ENCODE measurements around a stretch of chr11.

- RRBS, 2 experiments, result no CpG with 5 or more reads among the region's 12 CpGs
Measured at GRCh38 chr11:125404033-125404732, 91.9 kb downstream of the FEZ1 start.

- RRBS, 2 experiments, result no CpG with 5 or more reads among the region's 5 CpGs
Measured at GRCh38 chr11:125514271-125514884, 18.3 kb upstream of the FEZ1 start.

DNA sequence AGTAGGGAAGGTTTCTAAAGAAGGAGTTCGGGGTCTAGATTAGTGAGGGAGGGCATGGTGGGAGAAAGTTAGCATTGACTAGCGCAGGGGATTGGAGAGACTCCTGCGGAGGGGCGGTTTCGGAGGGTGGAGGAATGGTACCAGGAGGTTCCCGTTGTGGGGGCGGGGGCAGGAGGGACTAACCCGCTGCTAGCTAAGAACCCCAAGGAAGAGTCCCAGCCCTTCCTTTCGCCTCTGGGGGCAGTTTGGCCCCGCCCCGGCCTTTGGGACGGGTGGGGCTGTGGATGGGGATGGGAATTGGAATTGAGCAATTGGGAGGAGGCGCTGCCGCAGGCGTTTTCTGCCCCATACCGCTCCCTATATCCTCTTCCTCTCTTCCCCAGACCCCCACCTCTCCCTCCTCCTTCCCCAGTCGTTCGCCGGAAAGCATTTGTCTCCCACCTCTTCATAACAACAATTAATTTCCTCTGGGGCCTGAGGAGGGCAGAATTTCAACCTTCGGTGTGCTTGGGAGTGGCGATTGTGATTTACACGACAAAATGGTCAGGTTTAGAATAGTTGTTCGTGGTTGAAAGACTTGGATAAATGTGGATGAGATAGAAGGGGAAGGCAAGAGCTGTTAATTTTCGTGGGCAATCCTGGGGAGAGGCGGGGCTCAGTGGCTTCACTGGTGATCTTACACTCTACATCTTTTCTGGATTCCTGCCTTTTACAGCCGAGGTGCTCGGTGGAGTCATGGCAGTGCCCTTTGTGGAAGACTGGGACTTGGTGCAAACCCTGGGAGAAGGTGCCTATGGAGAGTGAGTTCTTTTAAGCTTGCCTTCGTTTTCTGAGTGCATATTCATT lies 1.3 kb downstream of the CHEK1 start:
- RRBS, 2 experiments, result no CpG with 5 or more reads among the region's 28 CpGs

- RRBS, 2 experiments, result no CpG with 5 or more reads among the region's 2 CpGs
Measured at GRCh38 chr11:125684304-125684908, 3.8 kb upstream of the ACRV1 start.

GRCh38 chr11:125703955-125704527 lies 23.4 kb upstream of the ACRV1 start:
- RRBS, 2 experiments, result no CpG with 5 or more reads among the region's 15 CpGs

- RRBS, 2 experiments, result no CpG with 5 or more reads among the region's 12 CpGs
Measured at GRCh38 chr11:125895013-125895715, 7.7 kb downstream of the HYLS1 start.

GRCh38 chr11:125938717-125939389 lies 7.0 kb upstream of the VSIG10L2 start:
- RRBS, 2 experiments, result no CpG with 5 or more reads among the region's 6 CpGs

GRCh38 chr11:126102134-126103002 lies 39.7 kb upstream of the CDON start:
- RRBS, 2 experiments, result no CpG with 5 or more reads among the region's 9 CpGs

DNA sequence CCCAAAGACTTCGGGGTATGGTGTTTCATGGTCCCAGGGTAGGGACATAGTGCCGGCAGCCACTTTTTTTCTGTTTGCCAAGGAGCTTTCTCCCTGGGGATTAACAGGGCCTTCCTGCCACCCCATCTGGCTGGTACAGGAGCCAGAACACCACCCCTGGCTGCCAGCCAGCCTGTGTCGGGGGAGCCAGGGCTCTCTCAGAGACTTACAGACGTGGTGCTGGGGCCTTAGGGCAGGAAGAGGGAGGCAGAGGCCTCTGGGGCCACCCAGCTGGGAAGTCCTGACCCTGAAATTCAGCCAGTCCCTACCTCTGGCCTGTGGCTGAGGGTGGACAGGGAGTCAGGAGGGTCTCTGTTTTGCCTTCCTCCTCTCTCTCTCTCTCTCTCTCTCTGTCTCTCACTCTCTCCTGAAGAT lies 52.5 kb upstream of the CDON start:
- RRBS, 2 experiments, result no CpG with 5 or more reads among the region's 4 CpGs

GRCh38 chr11:126157925-126158537 lies 53.4 kb downstream of the RPUSD4 start:
- RRBS, 2 experiments, result no CpG with 5 or more reads among the region's 6 CpGs

- RRBS, 2 experiments, result no CpG with 5 or more reads among the region's 4 CpGs
Measured at GRCh38 chr11:126264090-126264289, 4.7 kb downstream of the SRPRA start.

- RRBS, 2 experiments, result no CpG with 5 or more reads among the region's 14 CpGs
Measured at GRCh38 chr11:126277204-126277803, 5.6 kb upstream of the TIRAP start.

DNA sequence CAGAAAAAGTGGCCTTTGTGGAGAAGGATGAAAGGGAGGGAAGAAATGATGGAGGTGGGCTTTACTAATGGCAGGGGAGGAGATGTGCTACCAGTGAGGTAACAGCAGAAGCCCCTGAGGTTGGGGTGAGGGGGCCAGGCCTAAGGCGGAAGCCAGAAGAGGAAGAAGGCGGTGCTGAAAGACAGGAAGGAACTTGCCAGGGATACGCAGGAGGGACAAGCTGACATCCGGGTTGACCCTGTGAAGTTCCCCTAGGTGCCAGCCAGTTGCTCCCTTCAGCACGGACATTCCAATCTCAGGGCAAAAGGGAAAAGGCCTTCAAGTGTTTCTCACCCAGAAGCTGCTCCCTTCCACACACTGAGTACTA lies 2.3 kb upstream of the TIRAP start:
- RRBS, 2 experiments, result no CpG with 5 or more reads among the region's 5 CpGs

- RRBS, 2 experiments, result no CpG with 5 or more reads among the region's 12 CpGs
Measured at GRCh38 chr11:126329498-126330072, 25.7 kb downstream of the DCPS start.

DNA sequence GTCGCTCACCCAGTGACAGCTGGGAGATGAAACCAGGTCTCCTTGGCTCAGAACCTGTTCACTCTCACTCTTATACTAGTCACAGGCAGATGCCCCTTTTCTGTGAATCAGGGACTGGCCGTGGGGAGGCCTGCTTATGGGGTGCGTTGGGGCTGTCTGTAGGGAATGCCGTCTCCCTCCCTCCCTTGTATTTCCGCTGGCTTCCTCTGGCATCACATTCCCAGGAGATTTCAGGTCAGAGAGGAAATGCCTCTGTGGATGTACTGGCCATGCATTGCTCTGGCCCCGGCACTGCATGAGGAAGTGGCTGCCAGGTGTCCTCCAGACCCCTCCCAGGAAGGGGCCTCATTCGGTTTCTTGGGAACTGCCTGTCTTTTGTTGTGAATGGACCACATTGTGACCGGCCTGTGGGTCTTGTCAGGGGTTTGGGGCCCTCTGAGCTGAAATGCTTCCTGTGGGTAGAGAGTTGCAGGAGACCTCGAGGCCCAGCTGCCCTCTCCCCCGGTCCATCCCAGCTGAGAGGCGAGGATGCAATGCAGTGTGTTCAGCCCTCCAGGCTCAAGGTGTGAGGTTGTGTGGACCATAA lies 18.9 kb upstream of the ST3GAL4 start:
- RRBS, 2 experiments, result 82 to 91% methylated on average over 3 to 4 of the region's 11 CpGs

GRCh38 chr11:126357043-126357693 lies 1.7 kb downstream of the ST3GAL4 start:
- RRBS, 2 experiments, result no CpG with 5 or more reads among the region's 15 CpGs

DNA sequence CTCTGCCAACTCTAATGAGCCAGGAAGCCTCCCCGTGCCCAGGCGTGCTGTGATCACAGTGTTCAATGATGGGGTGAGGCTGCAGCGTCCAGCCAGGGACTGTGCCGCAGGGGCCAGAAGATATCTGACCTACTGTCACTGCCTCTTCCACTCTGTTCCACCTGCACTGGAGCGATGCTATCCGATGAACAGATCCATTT lies 18.2 kb downstream of the ST3GAL4 start:
- RRBS, 2 experiments, result no CpG with 5 or more reads among the region's 6 CpGs

GRCh38 chr11:126402949-126403824 lies 47.7 kb downstream of the ST3GAL4 start:
- RRBS, 2 experiments, result no CpG with 5 or more reads among the region's 19 CpGs

GRCh38 chr11:126415131-126415579 lies 59.7 kb downstream of the ST3GAL4 start:
- RRBS, 2 experiments, result no CpG with 5 or more reads among the region's 7 CpGs

GRCh38 chr11:126422962-126423547 lies 67.6 kb downstream of the ST3GAL4 start:
- RRBS, 2 experiments, result no CpG with 5 or more reads among the region's 5 CpGs

All from Panc1 (cell line).